HT1080 (cell line): Measurements from ENCODE around the genes ZNF431 and ZNF730.

GRCh38 chr19:19649301-19649979 is 6.0 kb upstream of the GMIP start:
RAMPAGE:
- cytosol, long total RNA = no peak
- long total RNA = no peak
- nucleus, long total RNA = no peak

DNA sequence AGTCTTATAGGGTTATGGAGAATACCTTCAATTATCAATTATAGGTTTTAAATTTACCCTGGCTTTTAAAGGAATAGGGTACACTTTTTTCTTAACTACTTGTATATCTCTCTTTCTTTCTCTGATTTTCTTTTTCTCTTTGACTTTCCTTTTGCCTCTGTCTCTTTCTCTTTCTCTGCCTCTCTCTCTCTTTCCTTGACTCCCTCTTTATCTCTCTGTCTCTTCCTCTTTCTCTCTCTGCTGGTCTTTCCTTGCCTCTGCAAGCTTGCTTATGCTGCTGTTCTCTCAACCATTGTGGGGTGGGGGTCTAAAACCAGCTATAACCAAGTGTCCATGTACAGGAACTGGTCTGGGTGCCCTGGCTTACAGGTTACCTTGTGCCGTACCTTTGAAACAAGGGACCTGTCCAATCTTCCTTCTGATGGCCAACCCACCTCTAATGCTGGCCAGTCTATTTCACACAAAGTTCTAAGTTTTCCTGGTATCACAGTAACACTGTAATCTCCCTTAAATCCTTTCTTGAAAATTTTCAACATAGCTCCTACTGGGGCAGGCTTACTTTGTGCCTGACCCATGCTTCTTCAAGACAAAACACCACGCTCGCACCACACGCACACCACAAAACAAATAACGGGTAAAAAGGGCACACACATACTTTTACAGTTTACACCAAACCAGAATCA is 36.7 kb downstream of the ZNF506 start:
RAMPAGE:
- cytosol, long total RNA = no peak
- long total RNA = no peak
- nucleus, long total RNA = no peak

GRCh38 chr19:20082436-20083278 is 4.9 kb downstream of the ZNF90 start:
RAMPAGE:
- cytosol, long total RNA = no peak
- long total RNA = no peak
- nucleus, long total RNA = no peak

GRCh38 chr19:20367942-20368437 is 197.6 kb downstream of the ZNF737 start:
RAMPAGE:
- cytosol, long total RNA = no peak
- long total RNA = no peak
- nucleus, long total RNA = no peak

RAMPAGE:
- cytosol, long total RNA = no peak
- long total RNA = no peak
- nucleus, long total RNA = no peak
These were observed 3.1 kb upstream of the ZNF626 start for GRCh38 chr19:20664386-20664912.

DNA sequence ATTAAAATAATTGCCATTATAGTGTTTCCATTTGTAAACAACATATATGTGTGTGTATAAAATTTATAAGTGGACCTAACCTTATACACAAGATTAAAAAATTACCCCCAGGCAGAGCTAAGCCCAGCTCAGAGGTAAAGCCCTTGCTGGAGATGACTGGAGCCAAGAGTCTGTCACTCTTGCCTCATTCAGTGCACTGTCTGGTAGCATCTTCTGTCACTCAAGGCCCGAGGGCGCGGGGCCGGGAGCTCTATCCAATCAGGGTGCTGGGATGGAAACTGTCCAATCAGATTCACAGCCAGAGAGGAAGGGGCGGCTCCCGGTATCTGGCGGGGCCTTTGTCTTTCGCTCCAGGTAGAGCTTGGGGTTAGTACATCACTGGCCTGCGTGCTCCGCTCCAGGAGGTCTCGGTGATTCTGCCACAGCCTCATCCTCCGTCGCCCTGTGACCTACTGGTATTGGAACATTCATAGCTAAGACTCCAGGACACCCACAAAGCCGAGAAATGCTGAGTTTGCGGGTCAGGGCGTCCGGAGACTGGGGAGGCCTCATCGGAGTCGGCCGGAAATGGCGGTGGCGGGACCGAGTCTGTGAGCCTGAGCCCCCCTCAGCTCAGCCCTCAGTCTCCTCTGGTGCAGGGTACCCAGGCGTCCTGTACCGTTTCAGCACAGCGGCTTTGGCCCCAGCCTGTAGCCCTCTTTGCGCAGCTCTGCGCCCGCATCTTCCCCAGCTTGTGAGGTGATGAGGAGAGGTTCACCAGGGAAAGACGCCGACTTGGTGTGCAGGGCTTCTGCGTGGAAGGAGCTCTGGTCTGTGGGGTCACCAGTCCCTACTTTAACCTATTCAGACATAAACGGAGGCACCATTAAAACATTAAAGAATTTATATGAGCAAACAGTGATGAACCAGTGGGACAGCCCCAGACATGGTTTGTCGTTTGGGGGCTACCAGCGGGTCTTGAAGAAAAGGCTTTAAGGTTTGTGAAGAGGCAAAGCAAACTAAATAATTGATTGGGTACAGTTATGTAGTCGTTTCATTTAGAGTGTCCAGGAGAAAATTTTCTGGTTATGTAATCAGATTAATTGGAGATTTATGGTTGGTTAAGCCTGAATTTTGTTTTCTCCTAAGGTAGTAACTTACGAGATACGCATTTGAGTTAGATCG is 20.5 kb upstream of the ZNF430 start:
RAMPAGE:
- cytosol, long total RNA = no peak
- long total RNA = no peak
- nucleus, long total RNA = no peak

DNA sequence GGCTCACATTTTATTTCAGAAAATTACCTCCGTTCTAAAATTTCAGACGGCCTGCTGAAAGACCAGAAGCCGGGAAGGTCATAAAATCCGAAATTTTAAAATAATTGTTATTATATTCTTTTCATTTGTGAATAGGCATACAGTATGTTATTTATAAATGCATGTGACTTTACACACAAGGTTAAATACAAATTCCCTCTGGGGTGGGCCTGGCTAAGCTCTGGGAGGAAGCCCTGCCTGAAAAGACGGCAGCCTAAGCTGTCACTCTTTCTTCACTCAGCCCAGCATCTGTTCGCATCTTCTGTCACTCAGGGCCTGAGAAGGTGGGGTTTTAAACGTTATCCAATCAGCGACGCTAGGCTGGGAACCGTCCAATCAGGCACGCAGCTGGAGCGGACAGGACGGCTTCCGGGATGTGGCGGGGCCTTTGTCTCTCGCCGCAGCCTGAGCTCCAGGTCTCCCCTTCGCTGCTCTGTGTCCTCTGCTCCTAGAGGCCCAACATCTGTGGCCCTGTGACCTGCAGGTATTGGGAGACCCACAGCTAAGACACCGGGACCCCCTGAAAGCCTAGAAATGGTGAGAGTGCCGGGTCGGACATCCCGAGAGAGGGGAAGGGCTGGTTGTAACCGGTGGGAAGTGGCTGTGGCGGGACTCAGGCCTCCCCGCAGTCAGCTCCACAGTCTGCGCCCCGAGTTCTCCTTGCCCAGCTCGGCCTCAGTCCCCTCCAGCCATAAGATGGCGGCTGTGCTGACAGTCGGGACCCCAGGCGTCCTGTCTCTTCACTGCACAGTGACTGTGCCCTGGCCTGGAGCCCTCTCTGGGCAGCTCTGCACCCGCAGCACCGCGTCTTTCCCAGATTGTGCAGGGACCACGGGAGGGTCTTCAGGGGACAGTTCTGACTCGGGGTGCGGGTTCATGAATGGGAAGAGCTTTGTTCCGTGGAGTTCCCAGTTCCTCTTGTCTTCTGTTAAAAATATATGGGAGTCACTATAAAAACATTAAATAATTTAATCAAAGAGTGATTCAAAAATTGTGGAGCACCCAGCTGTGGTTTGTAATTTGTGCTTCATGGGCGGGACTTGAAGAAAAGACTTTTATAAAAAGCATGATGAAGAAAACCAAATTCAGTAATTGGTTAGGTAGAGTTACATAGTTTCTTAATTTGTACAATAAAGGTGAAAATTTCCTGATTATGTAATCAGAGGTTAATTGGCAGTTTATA is at the start of gene ZNF431:
TSS of gene ZNF431 (plus strand) at position 430 of the 1,222 bp plus-strand sequence.
RAMPAGE:
- cytosol, long total RNA = no peak
- long total RNA = start-site peak on the plus strand centred at position 421 of the sequence, 34 bp wide, 58 reads
- nucleus, long total RNA = start-site peak on the plus strand centred at position 419 of the sequence, 48 bp wide, 92 and 24 reads in 2 replicates

GRCh38 chr19:21328183-21329167 is 735 bp downstream of the ZNF708 start:
RAMPAGE:
- cytosol, long total RNA = no peak
- long total RNA = no peak
- nucleus, long total RNA = no peak

DNA sequence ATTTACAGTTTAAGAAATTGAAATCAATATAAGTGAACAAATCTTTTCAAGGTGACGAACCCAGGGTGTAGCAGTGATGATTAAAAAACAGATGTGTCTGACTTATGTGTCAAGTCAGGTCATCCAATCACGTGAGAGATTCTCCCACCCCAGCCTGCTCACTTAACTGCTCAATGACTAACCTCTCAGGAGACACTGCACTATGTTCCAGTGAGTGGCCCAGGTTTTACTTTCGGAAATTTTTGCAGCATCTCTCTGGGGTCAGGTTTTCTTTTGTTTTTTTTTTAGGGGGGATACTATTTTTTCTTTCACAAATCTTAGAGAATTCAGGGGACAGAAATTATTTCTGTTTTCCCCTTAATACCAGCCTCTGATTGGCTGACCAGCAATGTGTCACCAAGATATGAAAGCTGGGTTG is 60.7 kb downstream of the ZNF429 start:
RAMPAGE:
- cytosol, long total RNA = no peak
- long total RNA = no peak
- nucleus, long total RNA = no peak

RAMPAGE:
- cytosol, long total RNA = no peak
- long total RNA = no peak
- nucleus, long total RNA = no peak
These were observed 38.5 kb upstream of the ZNF492 start for GRCh38 chr19:22595649-22596092.

DNA sequence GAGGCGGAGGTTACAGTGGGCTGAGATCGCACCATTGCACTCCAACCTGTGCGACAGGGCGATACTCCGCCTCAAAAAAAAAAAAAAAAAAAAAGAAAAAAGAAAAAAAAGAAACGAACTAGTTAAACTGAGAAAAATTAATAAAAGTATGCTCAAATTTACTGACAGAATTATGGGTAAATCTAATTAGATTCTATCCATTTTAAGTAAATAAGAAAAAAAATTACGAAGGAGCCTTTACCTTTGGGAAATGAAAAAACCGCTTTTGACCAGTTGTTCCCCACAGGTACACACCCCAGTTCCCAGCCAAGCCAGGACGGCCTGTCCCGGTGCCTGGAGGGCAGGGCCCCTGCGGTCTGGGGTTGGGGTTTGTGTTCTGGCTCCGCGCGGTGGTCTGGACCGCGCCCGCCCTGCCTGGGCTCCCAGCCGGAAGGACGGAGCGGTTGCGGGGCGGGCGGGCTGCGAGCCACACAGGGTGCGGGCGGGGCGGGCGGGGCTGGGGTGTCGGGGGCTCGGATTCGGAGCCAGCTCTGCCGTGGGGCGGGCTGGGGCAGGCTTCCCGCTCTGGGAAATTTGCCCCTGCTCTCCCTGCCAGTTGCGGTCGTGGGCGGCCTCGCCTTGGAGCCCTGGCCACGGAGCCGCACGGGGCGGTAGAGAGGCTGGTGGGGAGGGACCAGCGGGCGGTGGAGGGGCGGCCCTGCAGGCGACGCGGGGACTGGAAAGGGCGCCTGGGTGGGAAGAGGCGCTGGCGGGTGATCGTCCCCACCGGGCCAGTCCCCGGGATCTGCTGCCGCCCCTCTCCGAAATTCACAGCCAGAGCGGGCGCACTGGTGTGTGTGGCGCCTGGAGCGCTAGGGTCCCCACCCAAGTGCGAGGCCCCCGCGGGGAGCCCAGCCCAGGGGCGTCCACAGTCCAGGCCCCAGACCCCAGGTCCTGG is 11.2 kb upstream of the ZNF492 start:
RAMPAGE:
- cytosol, long total RNA = no peak
- long total RNA = no peak
- nucleus, long total RNA = no peak

GRCh38 chr19:23070234-23070668 is 46.6 kb upstream of the ZNF730 start:
RAMPAGE:
- cytosol, long total RNA = no peak
- long total RNA = no peak
- nucleus, long total RNA = no peak

RAMPAGE:
- cytosol, long total RNA = no peak
- long total RNA = no peak
- nucleus, long total RNA = no peak
These were observed at the start of gene ZNF730 for GRCh38 chr19:23116753-23117740. Gene ZNF730, plus strand, starts transcription at chr19:23117025.

GRCh38 chr19:23274296-23274453 is 24.0 kb upstream of the ZNF724 start:
RAMPAGE:
- cytosol, long total RNA = no peak
- long total RNA = no peak
- nucleus, long total RNA = no peak

DNA sequence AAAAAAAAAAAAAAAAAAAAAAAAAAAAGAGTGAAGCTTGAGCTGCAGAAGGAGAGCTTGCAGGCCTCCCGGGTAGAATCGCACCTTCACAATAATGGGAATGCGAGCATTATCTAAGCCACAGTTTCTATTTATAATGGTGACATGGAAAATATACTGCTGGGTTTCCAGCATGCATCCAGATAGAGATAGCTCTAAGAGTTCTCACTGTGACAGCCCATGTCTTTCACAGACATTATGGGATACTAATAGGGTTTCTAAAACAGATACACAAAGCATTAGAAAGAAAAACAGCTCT is 15.0 kb downstream of the ZNF91 start:
RAMPAGE:
- cytosol, long total RNA = no peak
- long total RNA = no peak
- nucleus, long total RNA = no peak

DNA sequence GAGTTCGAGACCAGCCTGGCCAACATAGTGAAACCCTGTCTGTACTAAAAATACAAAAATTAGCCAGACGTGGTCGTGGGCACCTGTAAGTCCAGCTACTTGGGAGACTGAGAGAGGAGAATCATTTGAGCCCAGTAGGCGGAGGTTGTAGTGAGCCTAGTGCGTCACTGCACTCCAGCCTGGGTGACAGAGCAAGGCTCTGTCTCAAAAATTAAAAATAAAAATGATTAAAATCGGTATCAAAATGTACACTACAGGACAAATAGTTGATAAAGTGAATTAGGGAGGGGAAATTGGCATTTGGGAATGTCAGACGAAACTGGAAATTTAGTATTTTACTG is 1.5 kb downstream of the ZNF91 start:
RAMPAGE:
- cytosol, long total RNA = no peak
- long total RNA = no peak
- nucleus, long total RNA = no peak

DNA sequence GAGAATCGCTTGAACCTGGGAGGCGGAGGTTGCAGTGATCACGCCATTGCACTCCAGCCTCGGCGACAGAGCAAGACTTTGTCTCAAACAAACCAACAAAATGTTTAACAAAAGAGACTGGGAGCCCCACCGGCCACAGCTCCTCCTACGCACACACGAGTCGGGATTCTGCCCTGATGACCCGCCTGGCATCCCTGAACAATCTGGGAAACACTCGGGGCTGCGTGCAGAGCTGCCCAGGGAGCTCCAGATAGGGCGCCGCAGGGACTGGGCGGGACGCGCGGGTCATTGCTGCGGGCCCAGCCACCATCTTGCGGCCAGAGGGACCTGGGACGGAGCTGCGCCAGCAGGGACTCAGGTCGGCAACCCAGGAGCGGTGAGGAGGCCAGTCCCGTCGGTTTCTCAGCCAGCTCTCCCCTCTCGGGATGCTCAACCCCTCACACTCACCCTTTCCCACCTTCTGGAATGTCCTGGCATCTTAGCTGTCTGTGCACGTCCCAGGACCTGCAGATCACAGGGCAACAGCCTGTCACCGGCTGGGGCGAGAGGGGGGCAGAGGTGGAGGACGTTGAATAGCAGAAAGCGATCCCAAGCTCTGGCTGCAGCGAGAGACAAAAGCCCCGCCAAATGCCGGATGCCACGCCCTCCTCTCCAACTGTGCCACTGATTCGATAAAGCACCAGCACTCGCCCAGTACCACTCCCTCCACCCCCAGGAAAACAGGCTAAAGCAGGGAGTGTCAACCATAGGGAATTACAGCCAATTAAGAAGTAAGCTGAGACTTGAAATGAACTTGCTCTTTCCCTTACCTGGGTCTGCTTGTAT is 20.4 kb upstream of the ZNF91 start:
RAMPAGE:
- cytosol, long total RNA = no peak
- long total RNA = no peak
- nucleus, long total RNA = no peak

DNA sequence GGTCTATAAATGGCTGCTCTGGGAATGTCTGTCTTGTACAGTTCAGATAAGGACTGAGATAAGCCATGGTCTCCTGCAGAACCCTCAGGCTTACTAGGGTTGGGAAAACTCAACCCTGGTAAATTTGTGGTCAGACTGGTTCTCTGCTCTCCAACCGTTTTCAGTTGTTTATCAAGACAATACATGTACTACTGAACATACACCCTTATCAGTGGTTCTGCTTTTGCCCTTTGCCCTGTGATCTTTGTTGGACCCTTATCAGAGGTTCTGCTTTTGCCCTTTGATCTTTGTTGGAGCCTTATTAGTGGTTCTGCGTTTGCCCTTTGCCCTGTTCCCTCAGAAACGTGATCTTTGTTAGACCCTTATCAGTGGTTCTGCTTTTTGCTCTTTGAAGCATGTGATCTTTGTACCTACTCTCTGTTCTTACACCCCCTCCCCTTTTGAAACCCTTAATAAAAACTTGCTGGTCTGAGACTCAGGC is 37.2 kb downstream of the ZNF675 start:
RAMPAGE:
- cytosol, long total RNA = no peak
- long total RNA = no peak
- nucleus, long total RNA = no peak

DNA sequence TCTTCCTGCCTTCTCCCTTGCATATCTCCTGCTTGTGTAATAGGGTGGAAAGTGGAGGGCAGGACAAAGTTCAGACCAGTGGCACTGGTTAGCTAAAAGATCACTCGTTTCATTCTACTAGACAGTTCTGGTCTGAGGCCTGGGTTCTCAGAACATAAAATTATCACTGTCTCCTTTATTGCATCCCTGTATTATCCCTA is 52.9 kb downstream of the ZNF726 start:
RAMPAGE:
- cytosol, long total RNA = no peak
- long total RNA = no peak
- nucleus, long total RNA = no peak

DNA sequence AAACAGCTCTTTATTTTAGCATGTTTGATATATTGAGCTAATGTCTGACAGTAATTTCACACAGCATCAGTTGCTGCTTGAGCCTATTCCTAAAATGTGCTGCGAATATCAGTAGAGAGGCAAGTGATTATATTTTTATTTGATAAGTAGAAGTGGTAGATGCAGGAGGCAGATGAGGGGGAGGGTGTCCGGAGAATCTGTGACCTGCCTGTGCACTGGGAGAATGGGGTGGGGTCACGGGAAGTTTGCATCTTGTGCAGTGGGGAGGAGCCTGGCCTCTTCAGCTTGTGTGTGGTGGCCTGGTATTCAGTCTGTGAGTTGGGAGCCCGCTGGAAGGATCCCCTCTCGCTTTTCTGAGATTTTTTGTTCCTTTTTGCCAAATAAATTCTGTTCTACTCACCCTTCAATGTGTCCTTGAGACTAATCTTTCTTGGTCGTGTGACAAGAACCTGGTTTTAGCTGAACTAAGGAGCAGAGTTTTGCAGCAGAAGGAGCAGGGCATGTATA is 1257.5 kb downstream of the UQCRFS1 start:
RAMPAGE:
- cytosol, long total RNA = no peak
- long total RNA = no peak
- nucleus, long total RNA = no peak